Placental pericyte (primary cell): ENCODE data around the gene ELFN1.

DNA sequence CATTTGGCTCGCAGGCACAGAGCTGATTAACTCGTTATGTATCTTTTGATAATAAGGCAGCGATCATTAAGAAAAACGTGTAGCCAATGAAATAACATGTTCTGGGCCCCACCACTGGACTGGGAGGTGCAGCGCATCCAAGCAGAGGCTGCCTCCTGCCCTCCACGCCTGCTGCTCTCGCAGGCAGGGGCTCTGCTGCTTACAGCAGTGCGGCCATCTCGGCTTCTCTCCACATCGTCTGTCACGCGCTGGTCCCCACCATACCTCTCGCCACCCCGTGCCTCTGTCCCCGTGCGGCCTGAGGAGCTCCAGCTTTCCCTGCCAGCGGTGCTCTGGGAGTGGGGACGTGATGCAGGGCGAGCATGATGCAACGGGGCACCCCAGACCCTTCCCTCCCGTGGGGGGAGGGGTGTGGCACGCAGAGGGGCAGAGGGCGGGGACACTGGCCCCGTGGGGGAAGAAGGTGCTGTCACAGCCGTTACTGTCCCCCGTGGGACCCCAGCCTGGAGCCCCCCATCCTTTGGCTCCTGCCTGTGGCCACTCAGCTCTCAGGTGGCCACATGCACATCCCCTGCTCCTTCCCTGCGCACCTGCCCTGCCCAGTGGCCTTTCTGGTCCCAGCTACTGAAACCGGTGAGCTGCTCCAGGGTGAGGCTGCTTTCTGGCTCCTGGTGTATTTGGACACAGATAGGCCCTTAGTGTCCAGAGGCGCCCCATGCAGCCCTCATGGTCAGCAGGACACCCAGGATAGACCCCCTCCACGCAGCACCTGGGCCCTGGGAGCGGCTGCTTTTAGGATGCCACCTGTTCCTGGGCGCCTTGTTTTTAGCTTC, 9.0 kb downstream of the GET4 start:
- CAGE, long polyA plus RNA = no peak

GRCh38 chr7:897470-898335, 21.3 kb downstream of the GET4 start:
- CAGE, long polyA plus RNA = no peak

DNA sequence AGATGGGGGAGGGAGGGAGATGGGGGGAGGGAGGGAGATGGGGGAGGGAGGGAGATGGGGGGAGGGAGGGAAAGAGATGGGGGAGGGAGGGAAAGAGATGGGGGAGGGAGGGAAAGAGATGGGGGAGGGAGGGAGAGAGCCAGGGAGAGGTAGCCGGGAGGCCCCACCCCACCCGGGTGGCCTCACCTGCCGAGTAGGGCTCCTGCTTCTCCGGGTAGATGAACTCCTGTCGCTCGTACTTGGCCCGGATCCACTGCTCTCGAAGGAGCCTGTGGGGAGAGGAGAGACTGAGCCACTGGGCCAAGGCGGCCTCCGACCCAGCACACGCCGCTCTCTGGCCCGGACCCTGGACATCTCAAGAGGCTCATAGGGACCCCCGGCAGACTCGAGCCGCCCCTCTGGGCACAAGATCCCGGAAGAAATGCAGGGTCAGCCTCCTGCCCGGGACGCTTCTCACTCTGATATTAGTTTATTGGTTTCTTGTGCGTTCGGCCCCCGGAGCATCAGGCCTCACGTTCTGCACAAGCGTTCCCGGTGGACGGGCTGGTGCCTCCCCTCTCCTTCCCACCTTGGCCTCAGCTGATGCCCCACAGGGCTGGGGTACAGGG, 34.6 kb downstream of the ADAP1 start:
- CAGE, long polyA plus RNA = no peak

- CAGE, long polyA plus RNA = no peak
Measured at GRCh38 chr7:965905-966466, 9.4 kb downstream of the COX19 start.

- CAGE, long polyA plus RNA = no peak
Measured at GRCh38 chr7:976964-977488, 1.7 kb upstream of the COX19 start.

- CAGE, long polyA plus RNA = no peak
Measured at GRCh38 chr7:982718-983026, 309 bp upstream of the CYP2W1 start.

- CAGE, long polyA plus RNA = no peak
Measured at GRCh38 chr7:1055544-1056610, 11.5 kb downstream of the GPR146 start.

GRCh38 chr7:1059894-1060170, 15.5 kb downstream of the GPR146 start:
- CAGE, long polyA plus RNA = no peak

DNA sequence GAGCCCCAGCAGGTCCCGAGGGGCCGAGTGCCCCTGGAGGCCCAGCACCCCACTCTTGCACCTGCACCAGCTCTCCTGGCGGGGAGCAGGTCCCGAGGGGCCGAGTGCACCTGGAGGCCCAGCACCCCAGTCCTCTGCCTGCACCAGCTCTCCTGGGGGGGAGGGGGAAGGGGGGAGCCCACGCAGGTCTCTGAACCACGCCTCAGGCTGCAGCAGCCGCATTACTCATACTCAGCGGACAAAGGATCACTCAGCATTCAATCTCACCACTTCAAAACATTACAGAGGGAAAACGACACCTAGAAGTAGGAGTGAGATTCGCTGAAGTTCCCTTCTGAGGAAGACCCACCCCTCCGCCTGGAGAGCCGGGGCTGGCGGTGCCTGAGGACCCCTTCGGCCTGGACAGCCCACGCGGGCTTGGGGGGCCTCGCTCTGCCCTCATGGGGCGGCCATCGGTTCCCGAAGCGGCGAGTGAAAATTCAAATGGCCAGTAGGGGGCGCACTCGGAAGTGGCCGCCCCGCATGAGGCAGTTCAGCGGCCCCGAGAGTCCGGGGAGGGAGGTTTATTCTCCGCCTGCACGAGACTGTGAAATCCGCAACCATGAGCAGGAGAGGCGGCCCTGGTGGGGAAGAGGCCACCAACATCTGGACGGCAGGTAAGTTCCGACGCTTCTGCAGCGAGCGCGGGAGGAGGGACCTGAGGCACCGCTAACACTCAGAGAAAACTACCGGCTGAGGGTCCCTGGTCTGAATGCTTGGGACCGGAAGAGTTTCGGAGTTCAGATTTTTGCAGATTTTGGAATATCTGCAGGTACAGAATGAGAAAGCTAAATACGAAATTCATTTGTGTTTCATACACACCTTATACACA, 1.1 kb upstream of the GPER1 start:
- CAGE, long polyA plus RNA = no peak

DNA sequence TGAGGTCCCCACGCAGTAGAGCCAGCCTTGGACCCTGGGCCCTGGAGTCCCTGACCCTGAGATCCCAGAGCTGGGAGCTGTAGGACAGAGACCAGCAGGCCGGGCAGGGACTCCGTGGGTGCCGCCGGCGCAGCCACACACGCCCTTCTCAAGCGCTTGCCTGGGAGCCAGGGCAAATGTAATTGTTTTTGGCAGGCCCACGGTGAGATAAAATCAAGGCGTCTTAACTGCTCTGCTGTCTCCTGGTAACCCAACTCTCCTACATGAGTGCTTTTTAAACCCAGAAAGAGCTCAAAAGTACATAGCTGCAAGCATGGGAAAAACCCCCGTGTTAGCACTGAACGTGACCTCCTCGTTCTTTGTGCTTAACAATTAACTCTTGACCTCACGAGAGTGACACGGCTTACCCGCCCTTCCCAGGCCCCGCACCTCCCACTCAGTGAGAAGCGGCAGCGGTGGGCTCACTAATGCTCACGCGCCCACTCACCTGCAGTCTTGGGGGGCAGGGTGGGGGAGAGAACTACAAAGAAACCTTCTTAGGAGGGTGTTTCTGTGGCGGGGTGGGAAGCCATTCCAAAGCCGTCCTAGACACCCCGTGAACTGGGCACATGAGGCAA, 8.6 kb downstream of the GPER1 start:
- CAGE, long polyA plus RNA = no peak

DNA sequence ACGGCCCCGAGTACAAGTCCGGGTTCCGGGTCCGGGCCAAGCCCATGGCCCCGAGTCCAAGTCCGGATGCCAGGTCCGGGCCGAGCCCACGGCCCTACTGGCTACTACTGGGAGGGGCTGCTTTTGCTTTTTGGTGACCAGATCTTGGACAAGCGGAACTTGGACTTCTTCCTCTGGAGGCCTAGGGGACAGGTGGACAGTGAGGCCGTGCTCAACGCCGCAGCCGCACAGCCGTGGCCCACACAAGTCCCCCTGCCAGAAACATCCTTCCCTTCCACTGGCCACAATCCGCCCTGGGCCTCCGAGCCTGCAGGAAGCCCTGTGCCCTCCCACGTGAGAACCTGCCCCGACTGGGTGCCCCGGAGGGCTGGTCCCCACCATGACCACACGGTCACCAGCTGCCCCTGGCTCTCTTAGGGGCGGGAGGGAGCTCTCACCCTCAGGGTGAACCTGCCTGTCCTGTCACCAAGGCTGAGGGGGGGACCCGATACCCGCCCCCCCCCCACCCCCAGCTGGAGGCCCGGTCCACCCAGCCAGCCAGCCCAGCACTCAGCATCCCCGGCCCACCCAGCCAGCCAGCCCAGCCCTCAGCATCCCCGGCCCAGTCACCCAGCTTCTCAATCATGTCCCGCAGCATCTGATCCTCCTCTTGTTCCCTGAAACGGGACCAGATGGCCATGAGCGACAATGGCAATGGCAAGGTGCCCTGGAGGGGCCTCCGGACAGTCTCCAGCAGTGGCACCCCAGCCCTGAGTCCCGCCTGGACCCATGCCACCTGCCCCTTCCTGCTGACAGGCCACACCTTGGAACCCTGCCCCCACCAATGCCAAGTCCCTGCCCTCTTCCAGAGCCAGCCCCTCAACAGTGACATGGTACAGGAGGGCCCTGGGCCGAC, 24.5 kb downstream of the MICALL2 start:
- CAGE, long polyA plus RNA = no peak

GRCh38 chr7:1452229-1452854, 6.9 kb downstream of the MICALL2 start:
- CAGE, long polyA plus RNA = no peak

GRCh38 chr7:1460583-1461722, 1.7 kb upstream of the MICALL2 start:
- CAGE, long polyA plus RNA = no peak

GRCh38 chr7:1466646-1467094, 7.4 kb upstream of the MICALL2 start:
- CAGE, long polyA plus RNA = no peak

DNA sequence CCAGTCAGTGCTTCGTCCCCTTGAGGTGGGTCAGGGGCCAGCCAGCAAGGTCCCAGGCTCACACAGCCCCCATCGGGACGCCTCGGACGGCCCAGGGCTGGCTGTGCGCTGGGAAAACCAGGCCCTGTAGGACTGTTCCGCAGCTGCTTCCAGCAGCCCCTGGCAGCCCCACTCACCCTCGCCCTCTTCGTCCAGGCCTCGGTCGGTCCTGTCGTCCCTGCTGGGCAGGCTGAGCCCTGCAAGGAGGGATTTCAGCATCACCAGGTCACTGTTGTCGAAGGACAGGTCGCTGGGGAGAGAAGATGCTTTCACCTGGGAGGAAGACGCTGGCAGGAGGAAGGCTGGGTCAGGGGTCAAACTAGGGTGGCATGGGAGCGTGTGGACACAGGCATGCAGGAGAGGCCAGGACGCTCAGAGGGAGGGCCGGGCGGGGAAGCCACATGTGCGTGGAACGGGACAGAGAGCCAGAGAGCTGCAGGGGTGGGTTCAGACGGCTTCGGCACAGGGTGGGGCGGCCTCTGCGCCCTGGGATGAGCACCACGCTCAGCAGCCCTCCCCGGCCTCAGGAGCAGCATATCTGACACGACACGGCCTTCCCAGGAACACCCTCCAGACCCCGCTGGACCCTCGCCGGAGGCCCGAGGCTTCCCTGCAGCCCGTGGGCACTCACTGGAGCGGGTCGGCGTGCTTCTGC, 13.8 kb upstream of the MICALL2 start:
- CAGE, long polyA plus RNA = no peak

DNA sequence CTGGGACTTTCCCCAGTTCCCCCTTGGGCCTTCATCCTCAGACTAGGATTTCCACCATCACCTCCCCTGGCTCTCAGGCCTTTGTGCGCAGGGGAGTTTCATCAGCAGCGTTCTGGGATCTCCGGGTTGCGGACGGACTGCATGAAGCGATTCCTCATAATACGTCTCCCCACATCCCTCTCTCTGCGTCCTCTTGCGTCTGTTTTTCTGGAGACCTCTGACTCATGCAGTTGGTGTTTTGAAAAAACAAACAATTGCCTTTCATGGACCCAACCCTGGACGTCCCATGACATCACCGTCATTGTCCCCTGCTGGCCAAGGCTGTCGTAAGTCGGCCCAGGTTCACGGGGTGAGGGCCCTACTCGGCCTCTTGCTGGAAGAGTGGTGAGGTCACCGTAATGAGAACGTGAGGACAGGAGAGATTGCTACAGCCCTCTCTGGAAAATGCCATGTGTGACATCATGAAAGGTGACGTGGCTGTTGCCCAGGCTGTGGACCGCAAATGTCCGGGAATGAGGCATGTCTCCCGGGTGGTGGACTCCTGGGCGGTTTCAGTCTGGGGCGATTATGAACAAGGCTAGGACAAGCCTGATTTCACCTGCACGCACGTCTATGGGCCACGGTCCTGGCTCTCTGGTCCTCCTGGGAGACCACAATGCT, 9.9 kb upstream of the MAFK start:
- CAGE, long polyA plus RNA = no peak

DNA sequence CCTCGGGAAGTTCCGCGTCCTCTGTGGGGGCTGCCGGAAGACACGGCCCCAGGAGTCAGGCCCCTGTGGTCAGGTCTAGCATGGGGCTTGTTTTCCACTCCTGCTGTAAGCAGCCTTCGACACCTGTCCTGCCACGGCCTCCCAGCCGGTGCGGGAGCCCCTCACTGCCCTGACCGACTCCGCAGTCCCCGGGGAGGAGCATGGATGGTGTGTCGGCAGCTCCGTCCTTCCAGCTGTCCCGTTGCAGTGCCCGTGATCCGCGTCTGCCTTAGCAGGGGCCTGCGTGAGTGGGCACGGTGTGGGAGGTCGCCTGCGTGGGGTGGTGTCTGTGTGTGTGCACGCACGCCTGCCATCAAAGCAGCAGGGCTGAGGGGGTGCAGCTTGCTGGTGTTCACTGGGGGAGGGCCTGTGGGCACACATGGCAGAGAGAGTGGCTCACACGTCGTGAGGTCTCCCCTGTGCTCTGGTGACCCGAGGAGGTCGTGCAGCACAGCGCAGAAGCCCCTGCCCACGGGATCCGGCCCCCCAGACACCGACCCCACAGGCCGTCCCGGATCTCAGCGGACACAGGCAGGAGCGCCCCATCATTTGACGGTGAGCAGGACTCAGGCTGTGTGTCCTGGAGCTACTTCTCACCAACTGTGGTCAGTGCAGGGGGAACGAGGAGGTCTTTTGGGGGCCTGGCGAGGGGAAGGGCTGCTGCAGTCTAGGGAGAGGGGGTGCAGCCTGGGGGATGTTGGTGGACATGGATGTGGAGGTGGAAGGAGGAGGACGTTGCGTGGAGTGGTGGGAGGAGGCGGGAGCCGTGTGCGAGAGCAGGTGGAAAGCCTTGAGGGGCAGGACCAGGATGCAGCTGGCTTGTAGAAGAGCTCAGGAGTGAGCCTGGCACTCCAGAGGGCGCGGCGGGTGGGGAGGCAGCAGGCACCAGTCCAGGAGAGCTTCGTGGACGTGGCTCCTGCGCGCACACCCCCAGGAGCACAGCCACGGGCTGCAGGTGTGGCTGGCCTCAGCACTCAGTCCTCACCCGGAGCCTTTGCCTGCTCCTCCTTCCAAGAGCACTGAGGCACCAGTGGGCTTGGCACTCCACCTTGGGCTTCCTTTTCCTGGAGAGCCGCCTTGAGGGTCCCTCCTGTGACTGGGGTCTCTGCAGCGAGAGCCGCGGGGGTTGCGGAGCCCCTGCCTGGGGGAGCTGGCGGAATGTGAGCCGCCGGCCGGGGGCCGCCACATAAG, 10.6 kb downstream of the MAFK start:
- CAGE, long polyA plus RNA = no peak

DNA sequence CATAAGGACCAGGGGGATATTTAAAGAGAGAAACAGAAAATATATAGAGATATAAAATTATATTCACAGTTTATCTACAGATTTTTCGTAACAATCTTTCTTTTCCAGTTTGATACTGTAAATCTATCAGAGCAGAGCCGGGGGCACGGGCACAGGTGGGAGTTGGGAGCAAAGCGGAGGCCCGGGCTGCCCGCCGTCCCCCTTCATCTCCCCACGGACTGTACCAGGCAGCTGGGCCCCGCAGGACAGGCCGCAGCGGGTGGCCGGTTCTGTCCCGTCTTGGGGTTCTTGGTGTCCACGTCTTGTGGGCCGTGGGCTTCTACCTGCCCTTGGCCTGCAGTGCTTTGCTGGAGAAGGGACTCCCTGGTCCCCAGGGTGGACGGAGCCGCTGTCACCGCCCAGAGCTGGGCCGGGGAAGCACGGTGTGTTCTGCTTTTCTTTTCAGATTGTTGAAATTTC, 11.7 kb downstream of the MAFK start:
- CAGE, long polyA plus RNA = no peak

- CAGE, long polyA plus RNA = no peak
Measured at GRCh38 chr7:1669473-1670401, at the start of gene ELFN1. Gene ELFN1 (plus strand): TSS chr7:1670277.

GRCh38 chr7:1670402-1670826, 337 bp downstream of the ELFN1 start:
- CAGE, long polyA plus RNA = no peak